Measurements from ENCODE around the genes SMIM30, MDFIC and ST7.

DNA sequence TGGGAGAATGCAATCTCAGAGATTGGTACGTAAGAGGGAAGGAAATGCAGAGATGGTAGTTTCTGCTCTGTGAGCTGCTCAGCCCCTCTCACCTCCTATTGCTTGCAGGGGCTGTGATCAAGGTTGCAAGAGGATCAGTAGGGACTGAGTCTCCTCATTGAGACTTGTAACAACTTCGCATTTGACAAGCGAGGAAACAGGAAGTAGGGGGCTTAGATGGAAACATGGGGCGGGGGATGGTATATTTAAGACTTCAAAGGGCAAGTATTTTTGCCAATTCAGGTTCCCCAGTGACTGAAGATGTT lies 28.3 kb upstream of the IFRD1 start:
- PRO-cap, 3 experiments: no peak in any of the 3 experiments

DNA sequence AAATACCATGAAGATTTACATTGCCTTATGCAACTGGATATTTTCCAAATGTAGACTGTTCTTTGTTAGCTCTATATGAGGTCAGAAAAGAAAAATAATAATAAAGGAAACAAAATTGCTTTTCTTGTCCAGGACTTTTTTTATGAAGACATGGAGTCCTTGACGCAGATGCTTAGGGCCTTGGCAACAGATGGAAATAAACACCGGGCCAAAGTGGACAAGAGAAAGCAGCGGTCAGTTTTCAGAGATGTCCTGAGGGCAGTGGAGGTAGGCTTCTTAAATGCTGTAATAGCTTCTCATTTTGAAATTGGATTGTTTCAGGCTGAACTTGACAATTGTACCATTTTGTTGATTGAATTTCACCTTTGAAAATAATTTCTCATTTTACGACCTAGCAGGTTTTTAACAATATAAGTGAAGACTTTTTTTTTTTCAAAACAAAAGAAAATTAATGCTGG lies 12.9 kb upstream of the LSMEM1 start:
- PRO-cap, 3 experiments: no peak in any of the 3 experiments

DNA sequence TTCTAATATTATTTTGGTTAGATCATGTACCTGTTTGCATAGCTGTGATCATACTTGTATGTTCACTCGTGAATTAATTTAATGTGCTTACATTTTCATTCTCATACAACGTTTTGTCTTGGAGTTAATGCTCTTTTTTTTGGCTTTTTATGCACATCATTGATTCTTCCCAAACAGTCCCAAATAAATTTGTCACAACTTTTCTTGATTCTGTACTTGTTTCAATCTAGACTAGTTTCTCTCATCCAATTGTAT lies 3.1 kb upstream of the LSMEM1 start:
- PRO-cap, 3 experiments: no peak in any of the 3 experiments

- PRO-cap, 3 experiments: no peak in any of the 3 experiments
Measured at GRCh38 chr7:113087593-113088005, 972 bp upstream of the GPR85 start.

GRCh38 chr7:113099895-113100924 lies 13.6 kb upstream of the GPR85 start:
- PRO-cap, 3 experiments: no peak in any of the 3 experiments

DNA sequence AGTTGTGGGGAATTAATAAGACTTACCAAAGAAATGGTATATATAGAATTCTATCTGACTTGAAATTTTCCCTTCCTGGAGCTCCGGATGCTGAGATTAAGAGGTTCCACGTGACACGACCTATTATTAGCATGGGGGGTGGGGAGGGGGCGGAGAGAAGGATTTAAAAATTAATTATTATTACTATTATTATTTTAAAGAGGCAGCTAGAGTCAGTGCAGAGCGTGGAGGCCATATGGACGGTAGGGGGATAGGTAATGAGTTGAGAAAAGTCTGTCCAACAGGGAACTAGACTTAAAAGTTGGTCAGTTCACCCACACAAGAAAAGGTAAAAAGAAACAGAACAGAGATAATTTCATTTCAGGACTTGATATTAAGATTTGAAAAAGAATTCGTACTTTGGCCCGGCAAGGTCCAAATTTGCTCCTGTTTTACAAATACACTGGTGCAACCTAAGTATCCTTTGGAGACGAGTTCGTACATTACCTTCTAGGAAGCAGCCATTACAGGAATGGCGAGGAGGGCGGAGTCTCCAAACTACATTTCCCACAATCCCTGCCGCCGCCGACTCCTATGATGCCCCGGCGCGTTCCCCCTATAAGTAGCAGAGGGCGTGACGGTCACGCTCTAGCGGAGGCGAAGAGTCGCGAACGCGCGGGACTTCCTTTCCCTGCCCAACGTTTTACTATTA lies at the start of gene SMIM30:
SMIM30 (minus strand) TSS at position 513 of the 691 bp plus-strand sequence.
- PRO-cap, 3 experiments: peak in 3 of 3 experiments; most common plus-strand start position 630 of the sequence (in 2); most common minus-strand start position 513 of the sequence (in 3)

DNA sequence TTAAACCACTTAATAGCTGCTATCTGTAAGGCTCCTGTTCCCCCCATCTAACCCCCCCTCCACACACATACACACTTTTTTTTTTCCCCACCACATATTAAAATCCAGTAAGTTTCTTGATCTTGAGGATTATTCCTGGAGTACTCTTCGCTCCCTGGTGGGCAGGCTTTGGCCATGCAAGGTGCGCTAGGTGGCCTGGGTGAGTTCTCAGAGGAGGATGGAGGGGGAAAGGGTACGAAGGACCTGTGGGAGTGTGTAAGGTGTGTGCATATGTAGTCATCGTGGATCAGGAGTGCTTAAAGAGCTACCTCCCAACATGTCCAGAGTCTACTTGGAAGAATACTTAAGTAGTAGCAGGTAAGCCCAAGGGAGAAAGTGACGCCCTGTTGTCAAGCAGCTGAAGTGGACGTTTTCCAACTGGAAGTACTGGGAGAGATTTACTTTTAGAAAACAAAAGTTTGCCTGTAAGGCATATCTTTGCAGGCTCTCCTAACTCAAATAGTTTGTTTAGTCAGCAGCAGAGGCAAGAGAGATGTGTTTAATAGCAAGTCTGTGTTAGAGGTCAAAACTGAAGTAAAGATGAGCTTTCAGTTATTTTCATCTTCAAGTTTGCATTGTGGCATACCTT lies 169.4 kb upstream of the PPP1R3A start:
- PRO-cap, 3 experiments: no peak in any of the 3 experiments

GRCh38 chr7:114419719-114420349 lies 5.2 kb downstream of the FOXP2 start:
- PRO-cap, 3 experiments: no peak in any of the 3 experiments

- PRO-cap, 3 experiments: peak in 3 of 3 experiments; most common plus-strand start chr7:114922181 (in 3)
Measured at GRCh38 chr7:114921960-114922432, at the start of gene MDFIC. Gene MDFIC (plus strand): TSS chr7:114922094.

DNA sequence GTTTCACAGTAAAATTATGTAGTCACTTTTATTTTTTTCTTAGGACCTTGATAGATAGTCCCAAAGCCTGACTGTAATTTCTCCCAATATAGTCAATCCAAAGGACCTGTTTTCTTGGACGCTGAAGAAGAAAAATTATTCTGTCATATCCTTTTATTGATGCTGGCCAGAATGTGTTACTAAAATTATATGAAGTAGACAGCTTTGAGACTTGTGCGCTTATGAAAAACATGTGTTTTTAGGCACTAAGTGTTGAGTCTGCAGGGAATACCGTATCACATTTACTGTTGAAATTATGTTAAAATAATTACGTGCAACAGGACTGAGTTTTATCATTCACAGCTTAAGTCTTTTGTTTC lies 17.9 kb downstream of the TES start:
- PRO-cap, 3 experiments: no peak in any of the 3 experiments

GRCh38 chr7:116673033-116673598 lies 1.1 kb downstream of the MET start:
- PRO-cap, 3 experiments: no peak in any of the 3 experiments

GRCh38 chr7:116674400-116675209 lies 2.6 kb downstream of the MET start:
- PRO-cap, 3 experiments: no peak in any of the 3 experiments

- PRO-cap, 3 experiments: no peak in any of the 3 experiments
Measured at GRCh38 chr7:116871850-116872202, 9.4 kb downstream of the CAPZA2 start.

DNA sequence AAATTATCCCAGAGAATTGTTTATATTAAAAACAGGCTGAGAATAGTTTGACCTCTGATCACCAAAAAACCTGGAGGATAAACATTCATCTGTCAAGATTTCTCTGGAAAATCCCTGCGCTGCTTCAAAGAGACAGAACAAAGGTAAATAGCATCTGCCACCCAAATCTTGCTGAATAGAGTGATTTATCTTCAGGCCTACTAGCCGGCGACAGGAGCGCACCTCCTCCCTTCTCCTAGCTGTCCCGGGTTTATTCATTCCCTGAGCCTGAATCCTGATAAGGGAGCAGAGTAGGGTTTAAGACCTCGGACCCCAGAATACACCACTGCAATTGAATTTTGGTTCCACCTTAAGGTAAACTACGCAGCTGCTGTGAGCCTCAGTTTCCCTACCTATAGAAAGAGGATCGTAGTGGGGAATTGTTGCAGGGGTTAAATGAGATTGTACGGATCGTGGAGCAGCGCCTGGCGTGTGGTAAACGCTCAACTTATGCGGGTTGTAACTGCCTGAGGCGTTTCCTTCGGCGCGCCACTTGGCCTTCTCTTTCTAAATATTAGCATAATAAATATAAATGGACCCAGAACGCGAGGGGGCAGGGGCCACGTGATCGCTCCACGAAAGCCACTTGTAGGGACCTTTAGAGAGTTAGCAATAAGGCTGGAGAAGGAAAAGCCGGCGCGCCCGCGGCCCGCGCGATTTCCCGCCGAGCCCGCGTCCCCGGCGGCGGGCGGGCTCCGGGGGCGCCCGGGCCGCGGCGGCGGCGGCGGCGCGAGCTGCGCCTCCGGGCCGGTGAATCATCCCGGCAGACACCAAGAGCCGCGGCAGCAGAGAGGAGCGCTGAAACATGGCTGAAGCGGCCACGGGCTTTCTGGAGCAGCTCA lies at the start of gene ST7:
ST7 (plus strand) TSS at position 805 of the 881 bp plus-strand sequence.
- PRO-cap, 3 experiments: peak in 3 of 3 experiments; most common plus-strand start position 805 of the sequence (in 3); most common minus-strand start position 540 of the sequence (in 1)

GRCh38 chr7:116971913-116972319 lies 18.6 kb downstream of the ST7 start:
- PRO-cap, 3 experiments: no peak in any of the 3 experiments

DNA sequence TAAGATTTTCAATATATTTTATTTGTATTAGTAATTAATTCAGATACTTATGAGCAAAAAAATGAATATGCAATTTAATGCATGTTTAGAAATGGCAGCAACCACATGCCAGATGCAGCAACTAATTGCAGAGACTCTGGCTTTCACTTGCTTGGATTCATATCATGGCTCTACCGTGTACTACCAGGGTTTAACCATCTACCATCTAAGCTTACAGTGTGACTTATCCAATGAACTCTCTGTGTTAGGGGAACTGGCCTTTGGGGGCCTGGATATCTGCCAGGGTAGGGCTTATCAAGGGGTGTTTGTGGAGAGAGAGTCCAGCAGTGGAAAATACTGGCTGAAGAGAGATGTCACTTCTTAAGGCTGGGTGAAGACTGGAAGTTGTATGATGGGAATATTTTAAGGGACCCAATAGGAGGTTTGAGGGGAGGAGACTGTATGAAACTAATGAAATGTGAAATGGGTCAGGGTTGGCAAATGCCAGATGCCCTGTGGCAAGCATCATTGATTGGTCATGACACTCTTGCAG lies 73.3 kb downstream of the ST7 start:
- PRO-cap, 3 experiments: no peak in any of the 3 experiments

DNA sequence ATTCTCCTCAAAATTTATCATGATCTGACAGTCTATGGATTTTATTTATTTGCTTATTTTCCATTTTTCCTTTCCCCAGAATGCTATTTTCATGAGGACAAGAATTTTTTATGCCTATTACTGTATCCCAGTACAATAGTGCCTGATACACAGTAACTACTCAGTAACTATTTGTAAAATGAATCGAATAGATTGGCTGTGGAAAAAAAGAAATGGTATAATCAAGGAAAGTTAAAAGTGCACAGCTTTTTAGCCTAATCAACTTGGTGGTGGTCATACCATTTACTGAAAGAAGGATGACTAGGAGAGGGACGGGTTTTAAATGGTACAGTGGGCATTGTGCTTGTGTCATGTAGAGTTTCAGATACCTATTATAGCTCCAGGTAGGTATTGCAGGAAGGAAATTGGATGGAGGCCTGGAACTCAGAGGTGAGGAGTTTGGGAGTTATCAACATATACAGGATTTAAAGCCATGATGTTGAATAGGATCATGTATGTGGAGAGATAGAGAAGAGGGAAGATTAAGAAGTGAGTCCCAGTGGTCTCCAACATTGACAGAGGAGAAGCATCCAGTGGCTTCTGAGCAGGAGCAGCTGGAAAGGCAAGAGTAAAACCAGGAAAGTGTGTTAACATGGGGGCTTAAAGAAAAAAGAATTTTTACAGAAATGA lies 166.6 kb downstream of the WNT2 start:
- PRO-cap, 3 experiments: no peak in any of the 3 experiments

- PRO-cap, 3 experiments: no peak in any of the 3 experiments
Measured at GRCh38 chr7:117478889-117479260, 950 bp upstream of the CFTR start.

- PRO-cap, 3 experiments: no peak in any of the 3 experiments
Measured at GRCh38 chr7:117481084-117481315, 1.2 kb downstream of the CFTR start.

DNA sequence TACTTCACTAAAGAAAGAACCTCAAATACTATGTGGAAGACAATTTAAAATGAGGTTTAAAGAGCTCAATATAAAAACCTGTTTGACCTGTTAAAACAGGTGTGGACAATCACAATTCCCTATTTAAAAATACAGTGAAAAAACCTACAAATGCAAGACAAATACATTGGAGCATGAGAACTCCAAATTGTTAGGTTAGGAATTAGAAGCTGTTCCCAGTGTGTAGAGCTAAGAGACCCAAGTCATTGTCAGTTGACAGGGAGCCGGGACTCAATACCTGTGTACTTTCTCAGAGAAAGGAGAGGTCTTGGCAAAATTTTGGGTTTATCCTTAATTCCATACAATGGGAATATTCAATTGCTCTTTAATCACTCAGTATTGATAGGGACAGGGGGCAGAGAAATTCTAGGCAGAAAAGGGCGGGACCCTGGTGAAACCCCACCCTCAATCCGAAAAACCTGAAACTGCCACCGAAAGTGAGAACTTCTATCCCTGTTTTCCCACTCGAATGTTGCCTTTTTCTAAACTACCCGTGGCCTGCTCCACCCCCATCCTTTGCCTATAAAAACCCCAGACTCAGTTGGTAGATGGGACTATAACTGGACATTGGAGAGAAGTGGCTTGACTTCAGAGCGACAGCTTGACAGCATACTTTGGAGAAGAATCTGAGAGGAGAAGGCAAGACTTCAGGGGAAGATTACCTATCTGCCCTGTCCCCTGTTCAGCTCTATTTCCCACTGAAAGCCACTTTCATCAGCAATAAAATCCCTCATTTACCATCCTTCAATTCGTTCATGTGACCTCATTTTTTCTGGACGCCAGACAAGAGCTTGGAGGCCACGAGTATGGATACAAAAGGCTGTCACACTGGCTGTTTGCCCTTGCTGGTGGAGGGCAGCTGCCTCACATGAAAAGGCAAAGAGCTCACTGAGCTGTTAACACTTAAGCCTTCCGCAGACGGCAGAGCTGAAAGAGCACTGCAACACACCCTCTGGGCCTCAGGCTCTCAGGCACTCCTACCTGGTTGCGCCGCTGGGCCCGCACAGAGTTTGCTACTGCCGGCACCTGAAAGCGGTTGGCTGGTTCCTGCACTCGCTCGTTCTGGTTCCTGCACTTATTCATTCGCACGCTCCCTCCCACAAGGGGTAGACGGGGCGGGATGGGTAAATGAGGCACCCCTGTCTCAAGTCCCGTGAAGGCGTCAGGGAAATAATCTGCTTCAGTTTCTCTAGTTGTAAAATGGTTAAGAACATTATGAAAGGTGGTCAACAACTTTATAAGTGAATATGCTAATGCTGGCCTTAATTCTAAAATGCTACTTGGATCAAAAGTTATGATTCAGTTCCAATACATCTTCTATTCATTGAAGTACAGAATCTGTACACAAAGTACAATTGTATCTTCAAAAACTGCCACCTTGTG lies 193.3 kb downstream of the CFTR start:
- PRO-cap, 3 experiments: peak in 1 of 3 experiments; most common plus-strand start position 248 of the sequence (in 1)